Measurements from ENCODE around the genes RRN3 and MPV17L.

- PRO-cap, result no peak
CAGE:
- cytosol, long polyA plus RNA, result no peak
- long polyA plus RNA, result no peak
- nucleus, long polyA plus RNA, result no peak
These were observed 159.7 kb downstream of the CPPED1 start for GRCh38 chr16:12643819-12644555.

DNA sequence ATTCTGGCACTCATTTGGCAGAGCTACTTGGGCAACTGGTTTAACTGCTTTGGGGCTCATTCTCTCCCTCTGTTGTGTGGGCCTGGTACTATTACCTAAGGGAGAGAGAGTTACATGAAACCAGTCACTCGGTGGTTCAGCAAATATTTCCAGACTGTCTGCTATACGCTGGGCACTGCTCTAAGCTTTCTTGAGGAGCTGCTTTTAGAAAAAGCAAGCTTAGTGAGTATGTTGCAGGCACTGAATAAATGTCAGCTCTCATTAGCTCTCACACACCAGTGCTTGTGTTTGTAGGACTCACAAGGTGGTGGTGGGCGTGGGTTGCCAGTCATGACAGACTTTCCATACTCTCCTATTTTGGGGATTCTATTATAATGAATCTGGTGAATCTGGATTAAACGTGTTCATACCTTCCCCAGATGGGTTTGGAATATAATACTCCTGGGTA, 1.7 kb upstream of the SHISA9 start:
- PRO-cap, result no peak
CAGE:
- cytosol, long polyA plus RNA, result no peak
- long polyA plus RNA, result no peak
- nucleus, long polyA plus RNA, result no peak

DNA sequence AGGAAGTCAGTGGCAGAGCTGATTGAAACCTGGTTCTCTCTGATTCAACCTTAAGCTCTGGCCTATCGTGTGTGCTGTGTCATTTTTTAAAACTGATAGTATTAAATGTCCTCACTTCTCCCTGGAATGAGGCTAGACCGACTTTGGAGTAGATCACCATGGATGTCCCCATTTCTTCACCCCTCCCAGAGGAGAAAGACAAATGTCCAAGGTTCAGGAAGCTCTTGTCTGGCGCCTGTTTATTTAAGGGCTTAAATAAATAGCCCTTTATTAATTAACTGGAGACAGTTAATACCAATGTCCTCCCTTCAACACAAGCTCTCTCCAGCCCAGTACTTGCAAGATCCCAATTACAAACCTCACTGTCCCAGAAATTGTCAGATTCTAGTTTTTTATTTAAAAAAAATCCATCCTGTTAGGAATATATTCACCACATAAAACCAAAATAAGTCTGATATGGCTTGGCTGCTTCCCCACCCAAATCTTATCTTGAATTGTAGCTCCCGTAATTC, 344.3 kb downstream of the SHISA9 start:
- PRO-cap, result no peak
CAGE:
- cytosol, long polyA plus RNA, result no peak
- long polyA plus RNA, result no peak
- nucleus, long polyA plus RNA, result no peak

- PRO-cap, result no peak
CAGE:
- cytosol, long polyA plus RNA, result no peak
- long polyA plus RNA, result no peak
- nucleus, long polyA plus RNA, result no peak
These were observed 21.8 kb upstream of the ERCC4 start for GRCh38 chr16:13898023-13898696.

- PRO-cap, result no peak
CAGE:
- cytosol, long polyA plus RNA, result no peak
- long polyA plus RNA, result no peak
- nucleus, long polyA plus RNA, result no peak
These were observed 37.8 kb downstream of the ERCC4 start for GRCh38 chr16:13957792-13958168.

DNA sequence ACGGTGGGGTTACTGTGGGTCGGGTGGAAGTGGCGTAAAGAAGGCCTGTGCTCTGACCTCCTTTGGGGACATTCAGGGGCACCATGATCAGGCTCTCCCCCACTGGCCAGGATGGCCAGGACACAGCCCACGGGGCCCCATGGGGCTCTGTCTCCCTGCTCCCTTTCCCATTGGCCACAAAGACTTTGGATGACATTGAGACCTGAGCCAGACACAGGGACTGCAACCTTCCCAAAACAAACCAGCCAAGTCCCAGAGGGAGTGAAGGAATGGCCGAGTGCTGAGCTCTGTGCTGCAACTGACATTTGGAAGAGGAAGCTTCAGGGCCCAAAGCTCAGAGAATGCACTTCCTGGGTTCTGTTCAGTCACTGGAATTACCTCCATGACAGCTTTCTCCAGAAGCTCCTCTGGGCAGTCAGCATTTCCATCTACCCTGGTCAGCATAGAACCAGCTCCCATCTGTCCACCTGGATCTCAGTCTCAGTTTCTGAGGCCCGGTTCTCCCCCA, 66.6 kb upstream of the MRTFB start:
- PRO-cap, result no peak
CAGE:
- cytosol, long polyA plus RNA, result no peak
- long polyA plus RNA, result no peak
- nucleus, long polyA plus RNA, result no peak

GRCh38 chr16:14056932-14057594, 14.1 kb upstream of the MRTFB start:
- PRO-cap, result no peak
CAGE:
- cytosol, long polyA plus RNA, result no peak
- long polyA plus RNA, result no peak
- nucleus, long polyA plus RNA, result no peak

GRCh38 chr16:14187686-14188338, 116.7 kb downstream of the MRTFB start:
- PRO-cap, result no peak
CAGE:
- cytosol, long polyA plus RNA, result no peak
- long polyA plus RNA, result no peak
- nucleus, long polyA plus RNA, result no peak

GRCh38 chr16:14240715-14241421, 169.7 kb downstream of the MRTFB start:
- PRO-cap, result no peak
CAGE:
- cytosol, long polyA plus RNA, result no peak
- long polyA plus RNA, result no peak
- nucleus, long polyA plus RNA, result no peak

DNA sequence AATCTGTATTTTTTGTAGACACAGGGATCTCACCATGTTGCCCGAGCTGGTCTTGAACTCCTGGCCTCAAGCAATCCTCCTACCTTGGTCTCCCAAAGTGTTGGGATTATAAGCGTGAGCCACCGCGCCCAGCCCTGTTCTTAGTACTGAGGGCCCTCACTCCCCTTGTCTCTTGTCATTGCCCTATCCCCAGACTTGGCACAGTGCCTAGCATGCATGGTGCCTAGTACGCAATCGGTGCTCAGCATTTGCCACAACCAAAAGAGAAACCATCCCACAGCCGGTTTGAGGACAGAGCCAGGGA, 274.2 kb downstream of the MRTFB start:
- PRO-cap, result no peak
CAGE:
- cytosol, long polyA plus RNA, result no peak
- long polyA plus RNA, result no peak
- nucleus, long polyA plus RNA, result no peak

DNA sequence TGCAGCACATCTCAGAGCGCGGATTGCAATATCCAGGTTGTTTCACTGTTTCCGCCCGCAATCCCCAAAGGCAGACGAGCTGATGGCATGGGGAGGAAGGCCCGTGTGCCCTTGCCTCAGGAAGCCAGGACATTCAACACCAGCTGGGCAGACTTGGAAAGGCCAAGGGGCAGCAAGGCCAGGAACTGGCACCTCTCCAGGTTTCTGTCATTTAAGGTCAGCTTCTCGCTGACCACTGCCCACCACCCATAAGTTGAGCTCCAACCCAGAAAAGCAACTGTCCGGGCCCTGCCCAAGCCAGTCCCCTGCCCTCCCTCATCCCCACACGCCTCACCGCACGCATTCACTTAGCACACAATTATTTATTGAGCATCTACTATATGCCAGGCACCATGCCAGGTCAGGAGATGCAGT, 274.7 kb downstream of the MRTFB start:
- PRO-cap, result no peak
CAGE:
- cytosol, long polyA plus RNA, result no peak
- long polyA plus RNA, result no peak
- nucleus, long polyA plus RNA, result no peak

DNA sequence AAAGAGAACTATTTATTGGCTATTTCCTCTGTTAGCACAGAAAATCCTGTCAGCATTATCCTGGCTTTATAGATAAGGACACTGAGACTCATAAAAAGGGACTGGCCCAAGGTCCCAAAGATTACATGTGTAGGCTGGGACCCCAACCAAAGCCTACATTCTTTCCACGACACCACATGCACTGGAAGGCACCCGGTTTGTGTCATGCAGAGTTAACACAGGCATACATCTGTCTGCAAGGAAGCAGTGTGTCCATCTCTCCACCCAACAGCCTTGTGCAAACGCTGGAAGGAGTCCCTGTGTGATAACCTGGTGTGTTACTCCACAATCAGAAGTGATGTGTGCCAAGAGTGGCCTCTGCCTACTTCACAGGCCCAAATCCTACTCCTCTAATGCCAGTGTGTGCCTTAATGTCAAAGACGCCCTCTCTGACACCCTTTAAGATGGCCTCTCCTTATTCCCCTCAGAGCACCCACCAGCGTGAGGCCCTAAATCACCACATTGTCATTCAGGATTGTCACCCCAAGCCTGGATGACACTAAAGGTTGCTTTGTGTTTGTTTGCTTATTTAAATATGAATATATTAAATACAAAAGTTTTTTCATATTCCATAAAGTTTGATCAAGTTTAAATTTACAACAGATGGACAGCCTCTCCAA, 139.7 kb downstream of the PARN start:
- PRO-cap, result no peak
CAGE:
- cytosol, long polyA plus RNA, result no peak
- long polyA plus RNA, result no peak
- nucleus, long polyA plus RNA, result no peak

- PRO-cap, result no peak
CAGE:
- cytosol, long polyA plus RNA, result no peak
- long polyA plus RNA, result no peak
- nucleus, long polyA plus RNA, result no peak
These were observed 107.9 kb downstream of the PARN start for GRCh38 chr16:14522178-14522585.

GRCh38 chr16:14559680-14560274, 70.3 kb downstream of the PARN start:
- PRO-cap, result no peak
CAGE:
- cytosol, long polyA plus RNA, result no peak
- long polyA plus RNA, result no peak
- nucleus, long polyA plus RNA, result no peak

DNA sequence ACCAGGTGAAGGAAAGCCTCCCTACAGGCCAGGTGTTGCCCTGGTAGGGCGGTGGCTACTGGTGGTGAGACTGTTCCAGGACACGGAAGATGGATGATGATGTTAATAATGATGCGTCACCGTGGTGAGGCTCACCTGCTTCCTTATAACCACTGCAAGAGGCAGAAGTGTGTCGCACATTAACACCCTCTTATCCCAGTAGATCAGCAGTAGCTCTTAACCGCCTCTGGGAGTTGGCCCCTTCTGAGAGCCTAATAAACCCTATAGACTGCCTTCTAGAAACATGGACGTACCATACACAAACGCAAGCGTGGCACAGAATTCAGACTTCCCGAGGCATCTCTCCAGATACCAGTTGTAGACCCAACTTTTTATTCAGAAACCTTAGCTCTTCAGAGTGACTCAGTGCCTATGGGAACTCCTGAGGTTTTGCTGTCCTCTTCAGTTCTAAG, 7.8 kb downstream of the BFAR start:
- PRO-cap, result no peak
CAGE:
- cytosol, long polyA plus RNA, result no peak
- long polyA plus RNA, result no peak
- nucleus, long polyA plus RNA, result no peak

GRCh38 chr16:14976390-14976608, 1.5 kb downstream of the PDXDC1 start:
- PRO-cap, result no peak
CAGE:
- cytosol, long polyA plus RNA, result no peak
- long polyA plus RNA, result no peak
- nucleus, long polyA plus RNA, result no peak

GRCh38 chr16:15025831-15027003, 29.7 kb downstream of the NTAN1 start:
- PRO-cap, result no peak
CAGE:
- cytosol, long polyA plus RNA, result no peak
- long polyA plus RNA, result no peak
- nucleus, long polyA plus RNA, result no peak

DNA sequence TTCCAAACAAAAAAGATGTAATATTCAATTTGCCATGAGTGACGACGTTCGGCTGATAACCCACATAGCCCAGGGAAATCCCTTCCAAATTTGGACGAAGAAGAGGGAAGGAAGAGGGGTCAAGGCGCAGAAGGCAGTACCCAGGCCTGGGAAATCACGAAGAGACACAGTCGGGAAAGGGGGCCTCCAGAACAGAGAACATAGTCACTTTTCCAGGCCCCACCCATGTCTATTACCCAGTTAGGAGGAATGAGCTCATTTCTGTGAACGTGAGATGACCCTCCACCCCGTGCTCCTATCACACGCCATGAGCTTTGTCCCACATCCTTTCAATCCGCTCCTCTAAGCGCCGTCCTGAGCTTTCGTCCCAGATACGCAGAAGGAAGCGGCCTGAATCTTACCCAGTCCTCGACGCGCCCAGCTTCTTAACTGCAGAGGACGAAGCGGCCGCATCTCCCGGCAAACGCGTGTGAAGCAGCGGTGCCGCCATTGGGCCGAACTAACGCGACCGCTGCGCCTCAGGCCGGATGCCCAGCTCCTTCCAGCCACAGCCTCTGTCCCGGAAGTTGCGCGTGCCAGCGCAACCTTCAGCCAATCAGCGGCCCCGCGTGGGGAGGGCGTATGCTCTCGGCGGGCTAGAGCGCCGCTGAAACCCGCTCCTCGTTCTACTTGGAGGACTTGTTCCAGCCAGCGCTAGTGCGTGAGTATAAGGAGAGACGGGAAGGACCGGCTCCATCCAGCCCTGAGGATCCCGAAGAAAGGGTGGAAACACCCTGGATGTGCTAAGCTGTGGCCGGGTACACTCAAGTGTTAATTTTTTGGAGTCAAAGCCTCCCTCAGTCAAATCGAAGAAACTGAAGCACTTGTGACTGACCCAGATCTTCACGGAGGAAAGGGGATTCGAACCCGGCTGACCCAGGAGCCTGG, at the start of gene RRN3:
RRN3 (minus strand) TSS at position 529 of the 927 bp plus-strand sequence.
- PRO-cap, result bidirectional peak, plus-strand start at position 696 of the sequence, minus-strand start at position 501 of the sequence
CAGE:
- cytosol, long polyA plus RNA, result no peak
- long polyA plus RNA, result no peak
- nucleus, long polyA plus RNA, result start-site peak on the plus strand centred at position 673 of the sequence, 48 bp wide, 23 and 20 reads in 2 replicates

DNA sequence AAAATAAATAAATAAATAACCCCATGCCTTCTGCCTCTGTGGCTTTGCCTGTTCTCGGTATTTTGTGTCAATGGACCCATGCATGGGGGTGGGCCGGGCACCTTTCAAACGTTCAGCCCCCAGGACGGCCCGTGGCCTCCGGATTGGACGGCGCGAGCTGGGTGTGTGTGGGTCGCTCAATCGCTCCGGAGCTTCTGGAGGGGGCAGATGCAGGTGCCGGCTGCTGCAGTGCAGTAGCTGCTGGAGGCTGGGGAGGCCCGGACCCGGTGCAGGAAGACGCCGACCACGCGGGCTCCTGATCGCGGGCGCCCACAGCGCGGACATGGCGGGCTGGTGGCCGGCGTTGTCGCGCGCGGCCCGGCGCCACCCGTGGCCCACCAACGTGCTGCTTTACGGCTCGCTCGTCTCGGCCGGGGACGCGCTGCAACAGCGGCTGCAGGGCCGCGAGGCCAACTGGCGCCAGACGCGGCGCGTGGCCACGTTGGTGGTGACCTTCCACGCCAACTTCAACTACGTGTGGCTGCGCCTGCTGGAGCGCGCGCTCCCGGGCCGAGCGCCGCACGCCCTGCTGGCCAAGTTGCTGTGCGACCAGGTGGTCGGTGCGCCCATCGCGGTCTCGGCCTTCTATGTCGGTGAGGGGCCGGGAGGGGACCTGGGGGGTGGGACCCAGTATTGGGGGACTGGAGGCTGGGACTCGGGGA, at the start of gene MPV17L:
MPV17L (plus strand) TSS at position 179 of the 701 bp plus-strand sequence.
- PRO-cap, result bidirectional peak, plus-strand start at position 206 of the sequence, minus-strand start at position 74 of the sequence
CAGE:
- cytosol, long polyA plus RNA, result no peak
- long polyA plus RNA, result start-site peak on the plus strand centred at position 192 of the sequence, 103 bp wide, 27 and 19 reads in 2 replicates
- nucleus, long polyA plus RNA, result no peak

DNA sequence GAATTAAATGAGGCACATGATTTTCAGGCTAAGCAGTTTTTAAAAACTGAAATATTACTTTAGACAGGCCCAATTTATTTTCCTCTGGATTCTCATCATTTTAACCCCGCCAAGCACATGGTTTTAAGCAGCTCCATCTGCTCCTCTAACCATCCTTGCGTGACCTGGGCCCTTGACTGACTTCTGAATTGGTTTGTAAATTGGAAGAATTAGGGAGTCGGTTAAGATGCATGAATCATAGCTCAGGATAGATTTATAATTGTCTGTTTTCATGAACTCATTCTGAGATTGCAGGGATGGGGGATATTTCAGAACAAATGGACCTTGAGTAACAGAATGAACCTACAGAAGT, 59.4 kb downstream of the BMERB1 start:
- PRO-cap, result no peak
CAGE:
- cytosol, long polyA plus RNA, result no peak
- long polyA plus RNA, result no peak
- nucleus, long polyA plus RNA, result no peak

Measured in A549 (cell line).